AG04449 (cell line): ENCODE results near the genes ILKAP and TWIST2.

DNA sequence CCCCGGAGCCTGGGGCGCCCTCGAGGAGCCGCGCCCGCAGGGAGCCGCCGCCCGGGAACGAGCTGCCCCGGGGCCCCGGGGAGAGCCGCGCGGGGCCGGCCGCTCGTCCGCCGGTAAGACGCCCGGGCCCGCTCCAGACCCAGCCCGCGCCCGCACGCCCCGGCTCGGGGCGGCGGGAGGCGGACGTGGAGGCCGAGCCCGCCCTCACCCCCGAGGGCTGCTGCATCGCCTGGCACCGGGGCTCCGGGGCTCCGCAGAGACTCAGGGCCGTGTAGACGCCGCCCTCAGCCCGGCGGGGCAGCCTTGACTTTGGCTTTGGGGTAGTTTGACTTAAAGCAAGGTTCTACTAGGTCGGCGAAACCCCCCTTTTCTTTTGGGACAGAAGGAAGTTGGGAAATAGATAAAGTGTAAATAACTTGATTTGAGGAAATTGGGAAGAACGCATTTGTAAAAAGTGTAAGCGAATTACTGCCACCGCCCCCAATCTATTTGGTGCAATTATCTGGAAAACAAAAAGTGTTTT lies 384 bp downstream of the ERFE start:
- RRBS, result 2% methylated on average over 31 of the region's 50 CpGs

- RRBS, result 7% methylated on average over 46 of the region's 63 CpGs
These were observed 5.0 kb downstream of the ERFE start for GRCh38 chr2:238163784-238164195.

DNA sequence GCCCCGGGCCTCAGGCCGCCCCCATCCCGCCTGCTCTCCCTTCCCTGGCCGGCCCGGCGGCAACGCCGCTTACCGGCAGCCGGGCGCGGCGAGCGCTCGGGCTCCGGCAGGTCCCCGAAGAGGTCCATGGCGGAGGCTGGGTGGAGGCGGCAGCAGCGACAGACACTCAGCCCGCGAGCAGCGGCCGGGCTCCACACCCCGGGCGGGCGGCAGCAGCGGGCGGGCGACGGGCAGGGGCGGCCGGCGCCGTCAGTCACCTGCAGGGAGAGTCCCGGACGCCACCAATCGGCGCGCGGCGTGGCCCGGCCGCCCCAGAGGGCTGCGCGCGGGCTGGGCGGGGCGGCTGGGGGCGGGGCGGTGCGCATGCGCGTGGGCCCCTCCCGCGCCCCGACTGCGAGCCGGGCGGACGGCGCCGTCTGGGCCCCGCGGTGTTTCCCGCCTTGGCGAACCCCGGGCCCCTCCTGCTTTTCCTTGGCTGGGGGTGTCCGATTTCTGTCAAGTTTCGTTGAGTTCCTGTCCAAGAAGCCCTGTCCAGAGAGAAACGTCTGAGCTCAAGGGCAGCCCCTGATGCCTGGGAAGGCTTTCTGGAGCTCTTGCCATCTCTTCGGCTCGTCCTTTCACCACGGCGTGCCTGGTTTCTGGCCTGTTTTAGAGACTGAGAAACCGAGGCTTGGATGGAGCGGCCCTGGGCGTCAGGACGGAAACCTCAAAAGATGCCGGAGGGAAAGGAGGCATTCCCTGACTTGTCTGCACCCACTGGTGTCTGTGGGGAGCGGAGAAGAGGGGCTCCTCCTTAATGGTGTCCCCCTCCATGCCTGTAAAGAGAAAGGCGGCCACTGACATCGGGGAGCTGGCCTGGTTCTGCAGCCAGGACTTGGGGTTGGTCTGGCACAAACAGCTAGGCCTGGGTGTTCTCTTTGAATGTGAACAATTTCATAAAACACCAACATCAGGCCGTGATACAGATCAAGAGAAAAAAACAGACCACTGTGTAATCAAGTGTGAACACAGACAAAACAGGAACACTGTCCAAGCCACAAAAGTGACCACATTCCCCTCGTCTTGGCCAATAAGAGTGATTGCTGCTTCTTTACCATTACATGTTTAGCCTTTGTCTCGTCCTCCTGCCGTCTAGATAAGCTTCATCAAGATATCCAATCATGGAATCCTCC lies at the start of gene ILKAP:
TSS of gene ILKAP (minus strand) at position 270 of the 1,172 bp plus-strand sequence.
- RRBS, result 3% methylated on average over 43 of the region's 87 CpGs

DNA sequence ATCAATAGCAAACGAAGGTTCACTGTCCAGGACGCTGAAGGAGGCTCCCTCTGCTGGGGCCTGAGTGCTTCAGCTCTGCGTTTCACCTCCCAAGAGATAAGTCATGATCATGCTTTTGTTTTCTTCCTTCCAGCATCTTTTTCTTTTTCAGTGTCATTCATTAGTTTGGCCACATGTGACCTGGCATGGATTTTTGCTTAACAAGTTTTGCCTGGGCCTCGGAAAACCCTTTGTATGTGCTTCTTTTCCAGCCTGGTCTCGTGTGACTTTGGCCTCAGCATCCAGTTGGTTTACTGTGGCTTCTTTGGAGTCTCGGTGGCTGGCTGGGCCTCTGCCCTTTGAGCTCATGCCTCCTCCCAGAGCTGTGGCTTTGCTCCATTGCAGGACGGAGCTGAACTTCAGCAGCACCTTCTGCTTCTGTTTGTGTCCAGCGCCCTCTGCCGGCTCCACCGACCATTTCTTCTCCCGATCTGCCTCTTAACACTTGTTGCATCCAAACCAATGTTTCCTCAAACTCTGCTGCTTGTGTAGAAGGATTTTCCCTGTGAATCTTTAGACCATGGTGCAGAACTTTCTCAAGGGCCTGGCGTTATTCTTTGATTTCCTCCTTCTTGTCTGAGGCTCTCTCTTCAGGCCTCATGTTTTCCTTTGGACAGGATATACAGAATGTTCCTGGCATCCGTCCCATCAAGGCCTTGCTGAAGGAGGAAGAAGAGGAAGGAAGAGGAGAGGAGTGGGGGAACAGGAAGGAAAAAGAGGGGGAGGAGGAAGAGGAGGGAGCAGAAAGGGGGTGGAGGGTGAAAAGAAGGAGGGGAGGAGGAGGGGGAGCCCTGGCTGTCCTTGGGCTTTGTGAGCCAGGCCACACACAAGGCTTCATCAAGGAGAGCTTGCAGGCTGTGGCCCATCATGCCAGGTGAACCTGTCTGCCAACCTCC lies 23.7 kb upstream of the HES6 start:
- RRBS, result no CpG with 5 or more reads among the region's 13 CpGs

GRCh38 chr2:238285152-238286264 lies 2.9 kb downstream of the PER2 start:
- RRBS, result 80% methylated on average over 1 of the region's 15 CpGs

DNA sequence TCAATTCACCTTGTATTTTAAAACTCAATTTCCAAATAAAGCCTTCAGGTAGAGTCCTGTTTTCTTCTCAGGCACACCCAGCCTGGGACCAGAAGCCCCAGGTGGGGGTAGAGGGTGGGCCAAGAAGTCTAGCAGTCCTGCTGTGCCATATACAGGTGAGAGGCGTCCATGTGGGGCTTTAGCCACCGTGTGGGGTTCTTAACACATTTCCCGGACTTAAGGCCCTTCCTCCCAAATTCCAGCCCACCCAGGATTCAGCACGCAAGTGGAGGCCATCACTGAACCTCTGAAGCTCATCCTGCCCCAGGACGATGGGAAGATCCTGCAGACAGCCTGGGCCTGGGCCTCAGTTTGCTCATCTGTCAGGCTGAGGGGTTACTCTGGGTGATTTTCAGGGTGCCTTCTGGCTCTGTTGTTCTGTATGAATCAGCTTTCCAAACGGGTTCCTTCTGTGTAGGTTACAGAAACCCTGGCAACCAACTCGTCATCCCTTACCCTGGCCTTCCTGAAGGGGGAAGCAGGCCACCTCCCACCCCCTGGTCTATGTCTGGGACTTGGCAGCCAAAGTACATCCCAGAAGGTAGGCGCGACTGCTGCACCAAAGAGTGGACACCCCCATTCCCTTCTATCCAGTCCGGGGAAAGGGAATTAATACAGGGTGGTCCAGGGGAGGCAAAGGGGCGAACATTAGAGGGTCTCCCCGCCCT lies 939 bp downstream of the PER2 start:
- RRBS, result 14% methylated on average over 2 of the region's 12 CpGs

DNA sequence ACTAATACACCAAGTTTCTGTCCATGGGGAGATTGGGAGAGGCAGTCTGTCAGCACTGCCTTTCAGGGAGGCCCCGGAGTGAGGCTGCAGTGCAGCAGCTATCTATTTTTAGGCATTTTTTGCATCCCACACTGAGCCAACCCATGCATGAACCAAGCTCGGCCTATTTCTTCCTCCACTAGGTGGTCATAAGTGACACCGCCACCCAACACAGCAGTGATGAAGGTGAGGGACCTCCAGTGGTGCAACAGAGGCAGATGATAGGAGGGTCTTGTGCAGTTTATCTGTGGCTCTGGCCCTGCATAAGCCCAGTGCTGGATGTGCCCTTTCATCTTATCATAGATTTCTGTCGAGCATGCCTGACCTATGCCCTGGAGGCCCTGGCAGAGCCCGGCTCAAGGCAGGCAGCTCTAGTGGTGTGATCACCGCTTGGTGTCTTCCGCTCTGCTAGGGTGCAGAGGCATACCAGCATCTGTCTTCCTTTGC lies 13.9 kb upstream of the TRAF3IP1 start:
- RRBS, result no CpG with 5 or more reads among the region's 7 CpGs

DNA sequence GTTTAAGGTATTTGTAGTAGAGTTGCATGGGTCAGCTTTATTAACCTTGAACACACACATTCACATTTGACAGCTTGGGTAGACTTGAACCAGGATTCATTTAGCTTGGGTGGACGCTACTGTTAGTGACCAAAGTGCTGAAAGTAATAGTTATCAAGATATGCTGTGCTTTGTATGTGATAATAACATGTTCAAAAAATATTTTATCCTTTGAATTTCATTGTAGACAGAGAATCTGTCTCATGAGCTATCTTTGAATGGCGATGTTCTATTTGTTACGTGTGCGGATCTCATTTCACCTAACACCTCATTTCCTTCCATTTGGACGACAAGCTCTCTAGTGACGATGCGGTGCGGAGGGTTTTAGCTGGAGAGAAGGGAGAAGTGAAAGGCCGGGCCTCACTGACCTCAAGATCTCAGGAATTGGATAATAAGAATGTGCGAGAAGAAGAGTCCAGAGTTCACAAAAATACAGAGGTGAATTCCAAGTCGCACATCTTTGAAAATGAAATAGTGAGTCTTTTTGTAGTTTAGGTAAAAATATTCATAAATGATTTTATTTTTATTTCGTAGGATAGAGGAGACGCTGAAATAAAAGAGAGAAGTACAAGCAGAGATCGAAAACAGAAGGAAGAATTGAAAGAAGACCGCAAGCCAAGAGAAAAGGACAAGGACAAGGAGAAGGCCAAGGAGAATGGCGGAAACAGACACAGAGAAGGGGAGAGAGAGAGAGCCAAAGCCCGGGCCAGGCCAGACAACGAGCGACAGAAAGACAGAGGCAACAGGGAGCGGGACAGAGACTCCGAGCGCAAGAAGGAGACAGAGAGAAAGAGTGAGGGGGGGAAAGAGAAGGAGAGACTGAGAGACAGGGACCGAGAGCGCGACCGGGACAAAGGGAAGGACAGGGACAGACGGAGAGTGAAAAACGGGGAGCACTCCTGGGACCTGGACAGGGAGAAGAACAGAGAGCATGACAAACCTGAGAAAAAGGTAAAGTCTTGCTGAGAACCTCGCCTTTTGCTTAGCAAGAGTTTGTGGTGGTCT lies 8.4 kb downstream of the TRAF3IP1 start:
- RRBS, result 38% methylated on average over 1 of the region's 29 CpGs

DNA sequence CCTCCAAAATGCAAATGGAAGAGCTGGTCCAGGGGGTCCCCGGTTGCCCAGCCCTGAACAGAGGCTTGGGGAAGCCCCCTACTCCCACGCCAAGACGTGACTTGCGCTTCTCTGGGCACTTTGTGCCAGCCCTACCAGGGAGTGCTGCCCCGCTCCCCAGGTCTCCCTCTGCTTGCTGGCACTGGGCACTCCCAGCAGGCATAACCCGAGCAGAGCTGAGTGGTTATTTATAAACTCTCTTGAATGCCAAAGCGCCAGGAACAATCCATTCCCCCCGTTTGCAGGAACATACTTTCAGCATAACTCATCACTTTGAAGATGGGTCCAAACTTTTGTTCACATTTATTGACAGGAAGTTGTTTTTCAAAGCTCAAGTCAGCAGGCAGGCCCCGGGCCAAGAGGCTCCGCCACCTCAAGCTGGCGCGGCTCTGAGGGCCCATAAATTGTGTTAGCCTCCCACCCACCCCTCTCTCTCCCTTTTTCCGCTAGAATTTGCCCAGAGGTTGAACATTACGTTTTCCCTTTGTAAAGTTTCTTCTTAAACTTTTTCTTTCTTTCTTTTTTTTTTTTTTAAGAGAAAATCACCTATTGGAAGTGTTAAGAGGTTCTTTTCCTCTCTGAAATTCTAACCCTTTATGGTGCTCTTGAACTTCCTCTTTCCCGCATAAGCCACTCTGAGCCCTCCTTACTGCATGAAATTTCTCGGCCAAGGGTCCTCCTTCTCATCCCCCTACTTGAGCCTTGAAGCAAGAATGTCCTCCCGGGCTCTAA lies 170.5 kb downstream of the ASB1 start:
- RRBS, result no CpG with 5 or more reads among the region's 17 CpGs

- RRBS, result no CpG with 5 or more reads among the region's 11 CpGs
These were observed 174.7 kb downstream of the ASB1 start for GRCh38 chr2:238601325-238601965.

GRCh38 chr2:238699849-238700514 lies 147.9 kb upstream of the TWIST2 start:
- RRBS, result no CpG with 5 or more reads among the region's 18 CpGs

DNA sequence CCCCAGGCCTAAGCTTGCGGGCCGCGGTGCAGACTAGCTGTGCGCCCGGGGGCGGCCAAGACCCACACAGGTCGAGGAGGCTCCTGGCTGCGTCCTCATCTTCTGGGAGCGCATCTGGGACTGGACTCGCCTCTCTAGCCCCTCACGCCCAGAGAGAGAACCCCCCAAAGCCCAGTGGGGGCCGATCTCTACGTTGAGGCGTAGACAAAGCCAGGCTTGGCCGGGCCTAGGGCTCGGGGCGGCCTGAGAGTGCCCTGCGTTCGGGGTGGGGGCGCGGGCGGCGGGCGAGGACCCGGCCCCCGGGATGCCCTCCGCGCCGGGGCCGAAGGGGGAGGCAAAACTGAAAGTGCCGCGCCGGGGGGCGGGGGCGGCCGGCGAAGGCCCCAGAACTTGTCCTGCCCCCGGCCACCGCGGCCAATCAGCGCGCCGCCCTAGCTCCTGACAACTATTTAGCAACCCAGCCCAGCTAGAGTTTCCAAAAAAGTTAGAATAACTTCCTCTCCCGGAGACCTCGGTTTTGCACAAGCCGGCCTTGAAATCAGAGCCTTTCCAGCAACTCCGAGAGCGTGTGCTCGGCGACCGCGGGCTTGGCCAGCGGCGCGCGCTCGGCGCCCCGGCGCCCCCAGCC lies at the start of gene TWIST2:
TSS of gene TWIST2 (plus strand) at position 520 of the 628 bp plus-strand sequence.
- RRBS, result 1% methylated on average over 36 of the region's 60 CpGs

DNA sequence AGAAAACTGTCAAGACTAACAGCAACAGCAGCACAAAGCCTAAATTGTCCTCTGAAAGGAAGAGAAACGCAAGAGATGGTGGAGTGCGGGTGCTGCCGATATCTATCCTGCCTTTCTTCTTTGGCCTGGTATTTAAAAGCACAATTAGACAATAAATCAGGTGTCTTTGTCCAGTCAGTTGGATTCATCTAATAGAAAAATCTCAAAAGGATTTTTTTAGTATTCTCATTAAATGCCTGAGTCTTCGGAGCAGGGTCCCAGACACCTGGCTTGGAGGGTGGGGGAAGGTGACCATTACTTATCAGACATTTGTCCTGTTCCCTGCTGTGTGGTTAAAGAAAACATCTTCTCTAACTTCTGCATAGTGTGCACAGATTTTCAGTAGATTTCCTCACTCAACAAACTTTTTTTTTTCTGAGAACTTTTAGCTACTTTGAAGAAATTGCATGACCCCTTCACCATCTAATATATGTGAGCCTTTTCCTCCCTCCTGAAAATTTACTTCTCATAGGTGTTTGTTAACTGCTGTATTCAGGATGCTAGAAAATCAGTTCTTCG lies 3.4 kb downstream of the TWIST2 start:
- RRBS, result no CpG with 5 or more reads among the region's 5 CpGs

DNA sequence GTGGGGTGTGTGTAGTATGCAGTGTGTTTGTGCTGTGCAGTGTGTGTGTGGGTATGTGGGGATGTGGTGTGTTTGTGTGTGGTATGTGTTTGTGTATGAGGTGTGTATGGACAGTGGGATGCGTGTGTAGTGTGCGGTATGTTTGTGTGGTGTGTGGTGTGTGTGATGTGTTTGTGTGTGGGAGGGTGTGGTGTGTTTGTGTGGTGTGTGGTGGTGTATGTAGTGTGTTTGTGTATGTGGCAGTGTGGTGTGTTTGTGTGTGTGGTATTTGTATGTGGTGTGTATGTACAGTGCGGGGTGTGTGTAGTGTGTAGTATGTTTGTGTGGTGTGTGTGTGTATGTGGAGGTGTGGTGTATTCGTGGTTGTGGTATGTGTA lies 60.8 kb downstream of the TWIST2 start:
- RRBS, result no CpG with 5 or more reads among the region's 4 CpGs

- RRBS, result no CpG with 5 or more reads among the region's 10 CpGs
These were observed 91.2 kb downstream of the TWIST2 start for GRCh38 chr2:238938933-238939723.

- RRBS, result no CpG with 5 or more reads among the region's 8 CpGs
These were observed 143.7 kb downstream of the TWIST2 start for GRCh38 chr2:238991605-238991954.

- RRBS, result no CpG with 5 or more reads among the region's 8 CpGs
These were observed 159.1 kb downstream of the TWIST2 start for GRCh38 chr2:239006912-239007495.

GRCh38 chr2:239059655-239060230 lies 211.9 kb downstream of the TWIST2 start:
- RRBS, result no CpG with 5 or more reads among the region's 12 CpGs

DNA sequence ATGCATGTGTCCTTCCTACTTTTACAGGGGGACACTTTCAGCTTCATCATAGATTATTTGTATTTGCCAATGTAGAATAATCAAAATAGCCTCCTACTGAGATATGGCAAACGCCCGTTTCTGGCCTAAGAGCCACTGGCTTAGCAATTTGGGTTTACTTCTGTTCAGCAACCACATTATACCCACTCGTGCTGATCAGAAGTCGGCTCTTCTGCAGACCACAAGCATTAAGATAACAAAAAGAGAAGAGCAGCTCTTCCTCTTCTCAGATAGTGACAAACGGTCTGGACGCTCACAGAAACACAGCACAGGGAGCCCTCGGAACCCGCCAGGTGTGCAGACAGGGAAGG lies 164.1 kb downstream of the HDAC4 start:
- RRBS, result no CpG with 5 or more reads among the region's 8 CpGs

DNA sequence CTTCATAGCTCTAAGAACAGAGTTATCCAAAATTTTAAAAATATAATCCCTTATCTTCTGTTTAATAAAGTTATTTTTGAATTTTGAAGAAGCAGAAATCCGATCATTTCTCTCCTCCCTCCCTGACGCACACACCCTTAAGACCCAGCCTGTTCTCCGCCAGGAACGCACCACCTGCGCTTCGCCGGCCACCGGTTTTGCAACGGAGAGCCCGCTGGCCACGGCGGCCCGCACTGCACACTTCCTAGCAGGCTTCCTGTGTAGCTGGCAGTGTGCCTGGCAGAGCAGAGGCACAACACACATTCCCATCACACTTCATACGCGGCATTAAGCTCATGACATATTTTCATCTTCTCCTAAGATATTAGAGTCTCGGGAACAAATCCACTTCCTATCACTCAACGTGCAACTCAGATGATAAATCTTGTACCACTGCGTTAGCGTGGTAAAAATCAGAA lies 148.0 kb downstream of the HDAC4 start:
- RRBS, result no CpG with 5 or more reads among the region's 19 CpGs